ENCODE measurements around a stretch of chr11.

DNA sequence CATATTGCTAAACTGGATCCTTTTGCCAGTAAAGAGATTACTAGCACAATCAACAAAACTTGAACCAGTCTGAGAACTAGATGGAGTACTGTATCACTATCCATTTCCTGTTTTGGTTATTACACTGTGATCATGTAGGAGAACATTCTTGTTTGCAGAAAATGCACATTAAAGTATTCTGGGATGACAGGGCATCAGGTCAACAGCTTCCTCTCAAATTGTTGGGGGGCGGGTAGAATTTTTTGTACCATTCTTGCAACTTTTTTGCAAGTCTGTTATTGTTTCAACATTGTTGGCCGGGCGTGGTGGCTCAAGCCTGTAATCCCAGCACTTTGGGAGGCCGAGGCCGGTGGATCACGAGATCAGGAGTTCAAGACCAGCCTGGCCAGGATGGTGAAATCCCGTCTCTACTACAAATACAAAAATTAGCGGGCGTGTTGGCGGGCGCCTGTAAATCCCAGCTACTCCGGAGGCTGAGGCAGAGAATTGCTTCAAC is 1.9 kb downstream of the SBF2 start:
- RRBS: no CpG with 5 or more reads among the region's 12 CpGs

DNA sequence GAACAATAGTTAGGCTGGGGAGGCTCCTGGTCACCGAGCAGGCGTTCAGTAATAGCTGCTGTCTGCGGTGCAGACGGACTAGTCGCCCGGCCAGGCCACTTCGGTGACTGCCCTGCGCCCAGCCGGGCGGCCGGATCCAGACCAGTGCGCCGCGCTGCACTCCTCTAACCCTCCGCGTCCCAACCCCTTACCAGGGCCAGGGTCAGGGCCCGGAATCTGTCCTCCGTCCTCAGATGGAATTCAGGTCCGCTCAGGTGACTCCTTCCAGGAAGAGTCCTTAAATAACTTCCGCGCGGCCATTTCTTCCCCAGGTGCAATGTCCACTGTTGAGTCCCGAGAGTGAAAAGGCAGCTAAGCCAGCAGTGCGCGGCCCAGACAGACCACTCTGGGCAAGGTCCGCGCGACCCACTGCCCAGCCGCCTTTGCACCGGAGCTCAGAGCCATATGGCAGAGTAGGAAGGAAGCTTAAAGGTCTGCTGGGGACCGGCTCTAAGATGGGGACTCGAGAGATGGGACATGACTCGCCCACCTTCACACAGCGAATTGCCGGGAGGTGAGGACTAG is 1.7 kb upstream of the ADM start:
- RRBS: 2% methylated on average over 13 of the region's 35 CpGs

DNA sequence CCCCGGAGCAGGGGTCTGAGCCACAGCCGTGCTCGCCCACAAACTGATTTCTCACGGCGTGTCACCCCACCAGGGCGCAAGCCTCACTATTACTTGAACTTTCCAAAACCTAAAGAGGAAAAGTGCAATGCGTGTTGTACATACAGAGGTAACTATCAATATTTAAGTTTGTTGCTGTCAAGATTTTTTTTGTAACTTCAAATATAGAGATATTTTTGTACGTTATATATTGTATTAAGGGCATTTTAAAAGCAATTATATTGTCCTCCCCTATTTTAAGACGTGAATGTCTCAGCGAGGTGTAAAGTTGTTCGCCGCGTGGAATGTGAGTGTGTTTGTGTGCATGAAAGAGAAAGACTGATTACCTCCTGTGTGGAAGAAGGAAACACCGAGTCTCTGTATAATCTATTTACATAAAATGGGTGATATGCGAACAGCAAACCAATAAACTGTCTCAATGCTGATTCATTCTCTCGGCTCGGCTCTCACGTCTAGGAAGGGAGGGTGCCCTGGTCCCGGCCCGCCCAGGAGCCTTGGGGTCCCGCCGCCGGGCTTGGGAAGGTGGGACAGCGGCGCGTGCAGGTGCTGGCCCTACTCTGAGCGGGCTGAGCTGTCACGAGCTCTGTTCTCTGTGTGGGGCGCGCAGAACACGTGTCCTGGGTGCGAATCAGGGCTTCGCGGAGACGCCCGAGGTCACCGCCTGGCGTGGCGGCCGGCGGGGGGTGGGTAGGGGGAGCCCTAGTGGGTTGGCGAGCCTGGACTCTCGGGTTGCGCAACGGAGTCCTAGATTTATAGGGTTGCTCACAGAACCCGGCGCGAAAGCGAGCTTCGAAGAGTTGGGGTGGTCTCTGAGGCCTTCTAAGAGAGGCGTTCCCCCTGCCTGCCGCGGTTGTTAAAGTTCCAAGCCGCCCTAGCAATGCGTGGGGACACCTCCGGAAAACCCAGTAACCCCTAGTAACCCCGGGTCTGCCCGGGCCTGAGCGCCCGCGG is 2.4 kb downstream of the ADM start:
- RRBS: 5% methylated on average over 3 of the region's 61 CpGs

- RRBS: no CpG with 5 or more reads among the region's 26 CpGs
These were observed 67.7 kb upstream of the AMPD3 start for GRCh38 chr11:10386922-10388181.

GRCh38 chr11:10566318-10566569 is 2.2 kb downstream of the LYVE1 start:
- RRBS: no CpG with 5 or more reads among the region's 4 CpGs

- RRBS: no CpG with 5 or more reads among the region's 10 CpGs
These were observed 33.5 kb upstream of the LYVE1 start for GRCh38 chr11:10601823-10602507.

DNA sequence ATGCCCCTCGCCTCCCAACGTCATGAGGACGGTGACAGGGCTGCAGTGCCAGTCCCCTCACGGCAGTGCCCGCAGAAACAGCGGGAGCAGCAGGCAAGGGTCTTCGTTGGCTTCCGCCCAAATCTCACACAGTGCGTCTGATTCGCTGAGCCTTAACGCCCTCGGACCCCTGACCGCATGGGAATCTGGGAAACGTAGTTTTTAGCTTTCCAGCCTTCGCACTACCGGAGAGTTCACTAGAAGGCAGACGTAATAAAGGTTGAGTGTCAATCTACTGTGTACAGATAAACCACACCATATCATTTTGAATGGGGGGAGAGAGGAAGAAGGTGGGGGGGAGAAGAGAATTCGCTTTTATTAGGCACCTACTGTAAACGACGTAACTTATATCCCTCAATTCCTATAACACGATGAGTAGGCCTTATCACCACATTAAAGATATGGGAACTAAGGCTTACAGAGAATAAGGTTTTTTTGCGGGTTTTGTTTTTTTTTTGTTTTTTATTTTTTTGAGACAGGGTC is 21.8 kb upstream of the CTR9 start:
- RRBS: no CpG with 5 or more reads among the region's 22 CpGs

GRCh38 chr11:10803688-10804897 is 4.6 kb downstream of the EIF4G2 start:
- RRBS: no CpG with 5 or more reads among the region's 11 CpGs

DNA sequence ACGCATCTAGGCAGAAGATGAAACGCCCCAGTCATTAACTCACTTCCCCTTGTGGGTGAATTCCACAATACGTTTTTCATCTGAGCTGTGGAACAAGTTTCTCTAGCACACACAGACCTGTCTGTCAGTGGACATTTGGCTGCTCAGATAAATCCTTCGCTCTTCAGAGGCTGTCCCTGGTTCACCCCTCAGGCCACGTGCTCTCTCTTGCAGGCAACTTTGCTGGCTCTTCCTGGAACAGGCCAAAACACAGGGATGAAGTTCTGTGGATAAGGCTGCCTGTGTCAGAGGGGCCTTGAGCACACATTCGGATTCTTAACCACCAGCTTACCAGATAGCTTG is 42.1 kb upstream of the ZBED5 start:
- RRBS: no CpG with 5 or more reads among the region's 6 CpGs

DNA sequence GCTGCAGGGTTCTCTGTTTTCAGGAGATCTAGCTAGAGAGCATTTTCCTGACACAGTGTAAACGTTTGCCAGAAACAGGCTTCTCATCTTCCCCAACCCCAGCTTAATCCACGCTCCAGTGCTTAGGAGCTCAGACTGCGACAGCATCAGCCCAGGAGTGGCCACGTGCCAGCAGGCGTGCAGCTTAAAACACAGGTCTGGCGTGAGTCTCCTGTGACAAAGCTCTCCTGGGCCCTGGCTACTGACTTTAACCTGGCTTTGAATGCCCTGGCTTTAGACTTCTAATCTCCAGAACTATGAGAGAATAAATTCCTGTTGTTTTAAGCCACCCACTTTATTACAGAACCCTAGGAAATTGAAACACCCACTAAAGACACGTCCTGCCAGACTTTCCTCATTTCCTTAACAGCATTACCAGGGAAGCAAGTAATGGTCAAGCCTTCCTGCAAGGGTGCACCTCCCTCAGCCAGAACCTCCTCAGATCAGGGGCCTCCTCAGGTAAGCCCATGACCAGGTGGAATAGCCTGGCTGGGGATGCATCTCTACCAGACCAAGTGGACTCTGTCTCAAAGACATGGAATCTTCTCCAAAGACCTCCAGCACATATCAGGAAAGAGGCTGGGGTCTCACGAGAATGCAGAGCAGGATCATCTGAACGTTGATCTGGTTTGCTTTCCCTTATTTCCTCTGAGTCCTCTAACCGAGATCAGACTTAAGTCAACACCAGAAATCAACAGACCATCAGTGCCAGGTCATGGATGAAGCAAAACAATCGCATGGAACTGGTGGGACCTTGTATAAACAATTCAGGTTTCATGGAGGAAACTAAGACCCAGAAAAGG is 66.3 kb downstream of the GALNT18 start:
- RRBS: no CpG with 5 or more reads among the region's 11 CpGs

- RRBS: 7% methylated on average over 11 of the region's 49 CpGs
These were observed 1.6 kb downstream of the GALNT18 start for GRCh38 chr11:11619834-11620899.

DNA sequence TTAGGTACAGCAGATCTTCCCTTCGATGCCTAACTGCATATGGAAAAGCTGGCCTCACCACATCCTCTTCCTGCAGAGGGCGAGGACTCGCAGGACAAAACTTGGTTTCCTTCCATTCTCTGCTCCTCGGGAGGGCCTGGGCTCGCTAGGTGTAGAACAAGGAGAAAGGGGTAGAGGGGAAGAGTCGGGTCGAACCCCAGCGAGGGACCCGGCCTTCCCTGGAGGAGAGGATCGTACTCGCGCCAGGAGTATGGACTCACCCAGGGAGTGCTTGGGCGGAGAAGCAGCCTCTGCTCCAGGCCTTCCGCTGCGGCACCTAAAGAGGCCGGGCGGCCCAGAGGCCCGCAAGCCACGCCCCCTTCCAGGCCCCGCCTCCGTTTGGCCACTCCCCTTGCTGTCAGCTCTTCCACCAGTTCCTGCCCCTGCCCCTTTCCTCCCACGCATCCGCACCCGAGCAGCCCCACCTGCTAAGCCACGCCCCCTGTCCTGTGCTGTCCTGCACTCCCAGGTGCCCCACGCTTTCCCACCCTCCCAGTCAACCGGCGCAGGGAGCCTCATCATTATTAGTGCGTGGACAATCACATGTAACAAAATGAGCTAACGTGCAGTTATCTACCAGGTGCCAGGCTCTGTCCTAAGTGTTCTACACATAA is 30.4 kb upstream of the USP47 start:
- RRBS: no CpG with 5 or more reads among the region's 30 CpGs

- RRBS: no CpG with 5 or more reads among the region's 3 CpGs
These were observed 43.8 kb downstream of the USP47 start for GRCh38 chr11:11885514-11886094.

DNA sequence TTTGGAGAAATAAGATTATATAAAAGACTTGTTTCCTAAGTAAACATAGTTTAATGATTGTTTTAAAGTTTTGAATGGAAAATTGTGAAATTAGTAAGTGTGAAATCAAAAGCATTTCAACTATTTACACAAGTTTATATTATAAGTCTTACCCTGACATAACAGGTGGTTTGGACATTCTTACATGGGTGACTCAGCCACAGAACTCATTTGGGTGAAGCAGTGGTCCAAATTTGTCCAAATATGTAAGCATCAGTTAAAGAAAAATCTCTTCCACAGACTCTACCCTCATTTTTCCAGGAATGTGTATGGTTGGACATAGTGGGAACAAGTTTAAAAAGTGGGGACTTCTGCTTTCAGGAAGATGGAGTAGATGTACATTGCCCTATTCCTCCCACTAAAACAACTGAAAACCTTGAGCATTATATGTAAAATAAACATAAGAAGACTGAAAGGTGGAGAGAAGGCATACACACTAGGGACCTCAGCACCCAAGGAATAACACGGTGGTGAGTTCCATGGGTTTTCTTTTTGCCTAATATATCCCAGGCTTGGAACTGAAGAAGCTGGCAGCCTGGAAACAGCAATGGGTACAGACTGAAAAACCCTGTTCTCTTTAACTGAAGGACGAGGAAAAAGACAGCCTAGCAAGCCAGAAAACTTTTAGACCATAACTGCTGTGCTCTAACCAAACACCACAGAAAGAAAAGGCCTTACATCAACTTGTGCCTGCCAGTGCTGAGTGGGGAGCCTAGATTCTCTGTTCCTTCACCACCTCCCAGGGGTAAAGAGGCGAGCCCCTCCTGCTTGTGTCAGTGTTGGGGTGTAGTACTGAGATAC is 68.2 kb downstream of the USP47 start:
- RRBS: no CpG with 5 or more reads among the region's 3 CpGs

- RRBS: no CpG with 5 or more reads among the region's 4 CpGs
These were observed 60.7 kb downstream of the DKK3 start for GRCh38 chr11:11947693-11948210.

- RRBS: no CpG with 5 or more reads among the region's 16 CpGs
These were observed 44.0 kb downstream of the DKK3 start for GRCh38 chr11:11964361-11964974.

DNA sequence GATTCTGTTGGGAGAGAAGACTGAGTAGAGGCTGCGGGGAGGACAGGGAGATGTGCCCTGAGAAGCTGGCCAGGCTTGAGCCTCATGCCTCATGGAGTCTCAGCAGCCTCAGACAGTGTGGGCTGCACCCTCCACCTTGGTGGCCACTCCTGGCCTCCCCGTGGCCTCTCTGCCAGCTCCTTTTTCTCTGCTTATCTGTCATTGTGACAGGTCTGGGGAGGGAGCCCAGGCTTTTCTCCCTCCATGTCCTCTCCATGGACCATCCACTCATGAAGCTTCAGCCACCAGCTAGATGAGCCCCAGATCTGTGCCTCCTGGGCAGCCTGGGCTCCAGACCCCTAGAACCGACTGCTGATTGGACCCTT is 43.1 kb downstream of the DKK3 start:
- RRBS: no CpG with 5 or more reads among the region's 3 CpGs

DNA sequence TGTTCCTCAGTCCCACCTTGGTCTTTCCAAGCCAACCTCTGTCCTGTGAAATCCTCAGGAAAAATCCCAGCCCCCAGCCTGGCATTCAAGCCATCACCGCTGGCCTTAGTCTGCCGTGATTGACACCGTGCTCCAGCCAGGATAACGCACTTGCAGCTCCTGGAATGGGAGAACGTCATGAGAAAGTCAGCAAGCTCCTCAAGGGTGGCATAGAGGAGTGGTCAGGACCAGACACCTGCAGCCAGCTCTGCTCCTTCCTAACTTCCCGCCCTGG is 1.1 kb upstream of the DKK3 start:
- RRBS: no CpG with 5 or more reads among the region's 6 CpGs

DNA sequence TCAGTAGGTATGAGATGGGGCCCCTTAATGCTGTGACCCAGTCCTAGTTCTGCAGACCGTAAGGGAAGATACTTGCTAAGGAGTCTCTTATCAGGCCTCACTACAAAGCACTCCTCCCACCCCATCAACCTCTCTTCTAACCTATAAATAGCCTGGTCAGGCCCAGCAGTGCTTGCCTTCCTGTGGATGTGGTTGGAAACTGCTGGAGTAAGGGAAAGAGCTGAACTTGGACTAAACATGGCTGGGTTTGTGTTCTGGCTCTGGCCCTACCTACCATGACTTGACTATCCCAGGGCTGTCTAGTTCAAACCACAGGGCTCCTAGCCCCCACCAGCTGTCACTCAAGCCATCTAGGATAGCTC is 9.5 kb upstream of the DKK3 start:
- RRBS: no CpG with 5 or more reads among the region's 1 CpG

GRCh38 chr11:12066161-12066641 is 44.2 kb upstream of the MICAL2 start:
- RRBS: no CpG with 5 or more reads among the region's 5 CpGs

Data from GM19240 (cell line).